PC-3 (cell line): ENCODE measurements around the genes BEX4, TCEAL4, H2BW2 and IRS4.

DNA sequence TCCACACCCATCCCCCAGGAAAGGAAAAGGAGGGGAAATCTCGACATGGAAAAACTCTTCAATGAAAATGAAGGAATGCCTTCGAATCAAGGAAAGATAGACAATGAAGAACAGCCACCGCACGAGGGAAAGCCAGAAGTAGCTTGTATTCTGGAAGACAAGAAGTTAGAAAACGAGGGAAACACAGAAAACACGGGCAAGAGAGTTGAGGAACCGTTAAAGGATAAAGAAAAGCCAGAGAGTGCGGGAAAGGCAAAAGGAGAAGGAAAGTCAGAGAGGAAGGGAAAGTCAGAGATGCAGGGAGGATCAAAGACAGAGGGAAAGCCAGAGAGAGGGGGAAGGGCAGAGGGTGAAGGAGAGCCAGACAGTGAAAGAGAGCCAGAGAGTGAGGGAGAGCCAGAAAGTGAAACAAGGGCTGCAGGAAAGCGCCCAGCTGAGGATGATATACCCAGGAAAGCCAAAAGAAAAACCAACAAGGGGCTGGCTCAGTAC lies 1.4 kb downstream of the TCEAL2 start:
- RAMPAGE, long total RNA: no peak

DNA sequence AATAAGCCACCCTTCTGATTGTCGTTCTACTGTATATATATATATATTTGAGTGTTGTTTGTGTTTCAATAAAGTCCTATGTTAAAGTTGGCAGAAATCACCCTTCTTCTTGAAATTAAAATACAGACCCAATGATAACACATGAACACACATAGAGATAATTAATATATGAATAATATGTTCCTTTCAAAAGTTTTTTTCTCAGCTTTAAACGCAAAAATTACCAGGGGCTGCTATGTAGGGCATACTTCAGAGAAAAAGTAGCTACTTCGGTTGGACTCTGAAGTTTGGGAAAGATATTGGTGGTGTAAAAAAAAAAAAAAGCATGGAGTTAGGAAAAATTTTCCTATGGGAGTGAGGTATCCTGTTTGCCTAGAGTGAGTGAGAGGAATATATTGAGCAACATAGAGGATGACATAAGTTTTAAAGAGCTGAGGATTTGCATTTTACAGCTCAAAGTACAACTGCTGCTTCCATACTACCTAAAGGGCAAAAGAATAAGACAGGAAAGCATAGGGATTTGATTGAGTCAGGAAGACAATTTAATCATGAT lies 7.2 kb downstream of the GPRASP1 start:
- RAMPAGE, long total RNA: no peak

GRCh38 chrX:103214707-103215405 lies at the start of gene BEX4:
BEX4 (plus strand) TSS chrX:103215108.
- RAMPAGE, long total RNA: no peak

DNA sequence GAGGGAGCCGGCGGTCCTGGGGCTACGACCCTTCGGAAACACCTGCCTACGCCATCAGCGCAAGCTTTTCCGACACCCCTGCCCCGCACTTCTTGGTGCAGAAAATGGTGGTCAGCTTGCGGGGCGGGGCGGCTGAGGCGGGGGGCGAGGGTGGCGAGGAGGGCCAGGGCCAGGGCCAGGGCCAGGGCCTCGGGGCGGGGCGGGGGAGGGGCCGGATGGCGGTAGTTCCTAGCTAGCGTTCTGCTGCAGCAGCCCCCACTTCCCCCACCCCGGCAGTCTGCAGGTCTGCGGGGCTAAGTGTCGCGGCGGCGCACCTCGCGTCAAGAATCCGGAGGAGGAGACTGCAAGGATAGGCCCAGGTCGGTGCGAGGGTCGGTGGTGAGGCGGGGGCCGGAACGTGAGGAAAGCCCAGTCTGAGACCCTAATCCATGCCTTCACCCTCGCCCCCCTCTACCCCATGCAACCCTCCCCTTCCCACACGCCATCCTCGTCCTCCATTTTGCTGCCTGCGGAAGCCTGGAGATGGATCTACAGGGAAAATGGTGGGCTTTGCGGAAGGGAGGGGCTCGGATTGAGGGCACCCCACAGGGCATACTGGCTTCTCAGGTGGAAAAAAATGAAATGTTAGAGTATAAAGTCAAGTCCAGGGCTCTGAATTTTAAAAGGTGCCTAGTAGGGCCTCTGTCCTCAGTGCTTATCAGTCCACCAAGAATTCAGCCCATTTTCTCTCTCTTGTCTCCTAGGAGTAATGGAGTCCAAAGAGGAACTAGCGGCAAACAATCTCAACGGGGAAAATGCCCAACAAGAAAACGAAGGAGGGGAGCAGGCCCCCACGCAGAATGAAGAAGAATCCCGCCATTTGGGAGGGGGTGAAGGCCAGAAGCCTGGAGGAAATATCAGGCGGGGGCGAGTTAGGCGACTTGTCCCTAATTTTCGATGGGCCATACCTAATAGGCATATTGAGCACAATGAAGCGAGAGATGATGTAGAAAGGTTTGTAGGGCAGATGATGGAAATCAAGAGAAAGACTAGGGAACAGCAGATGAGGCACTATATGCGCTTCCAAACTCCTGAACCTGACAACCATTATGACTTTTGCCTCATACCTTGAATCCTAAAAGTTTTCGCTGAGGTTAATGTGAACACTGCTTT lies 874 bp downstream of the BEX4 start:
- RAMPAGE, long total RNA: no peak

DNA sequence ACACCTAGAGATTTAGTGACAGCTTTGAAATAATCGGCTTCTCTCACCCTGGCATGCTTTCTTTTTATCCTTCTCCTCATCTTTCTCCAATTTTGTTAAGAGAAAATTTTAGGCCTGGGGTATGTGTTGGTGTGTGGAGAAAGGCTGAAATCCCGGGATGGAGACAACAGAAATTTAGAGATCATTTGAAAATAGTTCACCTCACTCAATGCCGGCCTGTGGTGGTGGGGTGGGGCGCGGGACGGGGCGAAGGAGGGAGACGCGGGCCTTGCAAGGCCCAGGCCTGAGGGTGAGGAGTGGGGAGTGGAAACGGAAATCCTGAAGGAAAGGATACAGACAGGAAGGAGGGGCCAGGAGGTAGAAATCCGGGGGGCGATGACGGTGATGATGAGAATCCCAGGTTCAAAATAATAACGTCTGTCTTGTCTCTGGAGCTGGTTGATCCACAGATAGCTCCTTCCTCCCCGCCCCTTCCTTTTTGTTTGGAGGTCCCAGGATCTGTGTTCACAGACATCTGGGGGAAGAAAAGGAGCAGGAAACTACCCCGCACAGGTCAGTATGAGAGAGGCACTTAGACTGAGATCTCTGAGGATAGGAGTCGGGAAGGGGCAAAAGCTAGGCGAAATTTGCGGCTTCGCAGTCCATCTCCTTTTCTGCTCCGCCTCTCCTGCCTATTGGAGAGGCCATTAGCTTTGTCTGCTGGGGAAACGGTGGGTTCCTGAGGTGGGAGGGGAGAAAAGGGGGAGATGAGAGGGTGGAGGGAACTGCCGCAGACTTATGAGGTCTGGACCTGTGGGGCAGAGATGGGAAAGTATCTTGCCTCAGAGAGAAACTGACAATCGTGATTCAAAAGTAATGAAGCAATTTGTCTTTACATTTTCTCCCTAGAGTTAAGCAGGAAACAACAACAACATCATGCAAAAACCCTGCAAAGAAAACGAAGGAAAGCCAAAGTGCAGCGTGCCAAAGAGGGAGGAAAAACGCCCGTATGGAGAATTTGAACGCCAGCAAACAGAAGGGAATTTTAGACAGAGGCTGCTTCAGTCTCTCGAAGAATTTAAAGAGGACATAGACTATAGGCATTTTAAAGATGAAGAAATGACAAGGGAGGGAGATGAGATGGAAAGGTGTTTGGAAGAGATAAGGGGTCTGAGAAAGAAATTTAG lies 833 bp downstream of the TCEAL7 start:
- RAMPAGE, long total RNA: no peak

GRCh38 chrX:103585354-103585831 lies at the start of gene TCEAL4:
TCEAL4 (plus strand) TSS chrX:103585515.
- RAMPAGE, long total RNA: start-site peak on the plus strand at chrX:103585490-103585564, 3,048 and 1,786 reads in 2 replicates

DNA sequence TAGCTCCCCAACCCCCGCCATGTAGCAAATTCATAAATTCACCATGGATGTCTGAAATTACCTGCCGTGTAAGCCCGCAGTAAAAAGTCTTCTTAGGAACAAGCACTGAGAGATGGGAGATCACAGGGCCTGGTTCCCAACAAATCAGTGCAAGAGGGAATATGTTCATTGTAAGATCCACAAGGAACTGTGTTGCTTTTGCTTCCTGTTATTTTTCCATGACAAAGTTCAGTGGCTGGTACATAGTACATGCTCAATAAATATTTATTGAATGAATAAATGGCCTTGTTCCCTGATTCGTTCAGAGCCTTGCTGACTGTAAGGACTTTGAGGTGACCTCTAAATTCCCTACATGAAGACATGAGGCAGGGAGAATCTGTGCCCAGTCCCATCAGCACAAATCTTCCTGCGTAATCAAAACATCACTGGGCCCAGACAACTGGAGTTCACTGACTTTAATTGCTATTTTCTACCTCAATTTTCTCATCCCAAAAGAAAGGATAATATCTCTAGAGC lies 7.4 kb downstream of the TMEM31 start:
- RAMPAGE, long total RNA: no peak

- RAMPAGE, long total RNA: no peak
These were observed at the start of gene H2BW2 for GRCh38 chrX:104039806-104040047. H2BW2 (plus strand) TSS chrX:104039956.

- RAMPAGE, long total RNA: no peak
These were observed 21.1 kb downstream of the SLC25A53 start for GRCh38 chrX:104135565-104136207.

DNA sequence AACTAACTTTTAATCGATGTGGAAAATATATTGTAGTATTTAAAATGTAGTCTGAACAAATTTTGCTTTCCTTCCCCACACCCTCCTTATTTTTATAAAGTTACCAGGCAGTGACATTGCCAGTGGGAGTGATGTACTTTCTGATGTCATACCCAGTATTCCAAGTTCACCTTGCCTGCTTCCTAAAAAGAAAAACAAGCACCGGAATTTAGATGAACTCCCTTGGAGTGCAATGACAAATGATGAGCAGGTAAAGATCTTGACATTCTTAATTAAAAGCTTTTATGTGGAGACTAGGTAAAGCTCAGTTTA lies 19.7 kb downstream of the FAM199X start:
- RAMPAGE, long total RNA: no peak

DNA sequence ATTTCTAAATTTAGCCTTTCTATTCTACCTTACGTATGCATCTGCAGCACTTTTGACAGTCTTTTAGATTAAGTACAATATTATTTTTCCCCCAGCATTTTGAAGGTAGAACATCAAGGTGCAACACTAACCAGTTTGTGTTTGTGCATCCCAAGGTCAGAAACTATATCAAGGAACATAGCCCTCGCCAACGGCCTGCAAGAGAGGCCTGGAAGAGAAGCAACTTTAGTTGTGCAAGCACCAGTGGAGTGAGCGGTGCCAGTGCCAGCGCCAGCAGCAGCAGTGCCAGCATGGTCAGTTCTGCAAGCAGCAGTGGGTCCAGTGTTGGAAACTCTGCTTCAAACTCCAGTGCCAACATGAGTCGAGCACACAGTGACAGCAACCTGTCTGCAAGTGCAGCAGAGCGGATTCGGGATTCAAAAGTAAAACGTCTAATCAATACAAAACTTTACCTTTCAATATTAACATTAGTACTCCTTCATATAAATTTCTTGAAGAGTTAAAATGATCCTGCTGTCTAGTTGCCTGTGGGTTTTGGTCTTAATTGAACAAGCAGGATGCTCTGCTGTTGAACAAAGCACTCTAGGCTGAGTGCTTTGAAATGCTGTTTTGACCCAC lies 21.7 kb downstream of the FAM199X start:
- RAMPAGE, long total RNA: no peak

- RAMPAGE, long total RNA: no peak
These were observed 118.2 kb downstream of the IL1RAPL2 start for GRCh38 chrX:104684156-104684595.

GRCh38 chrX:106912823-106913125 lies 7.4 kb upstream of the CLDN2 start:
- RAMPAGE, long total RNA: no peak

DNA sequence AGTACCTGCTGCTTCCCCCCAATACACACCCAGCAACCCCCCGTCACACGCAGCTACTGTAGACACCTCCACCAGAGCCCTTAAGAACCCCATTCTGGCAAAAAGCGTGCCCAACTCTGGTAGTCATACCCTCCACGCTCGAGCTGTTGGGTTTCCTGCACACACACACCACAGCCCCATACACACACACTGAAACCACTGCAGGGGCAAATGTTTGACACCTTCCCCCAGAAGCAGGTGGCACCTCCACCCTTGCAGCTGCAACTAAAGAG lies 1.3 kb downstream of the FRMPD3 start:
- RAMPAGE, long total RNA: no peak

- RAMPAGE, long total RNA: no peak
These were observed 26.7 kb downstream of the PRPS1 start for GRCh38 chrX:107654671-107655690.

- RAMPAGE, long total RNA: no peak
These were observed 44.4 kb downstream of the PRPS1 start for GRCh38 chrX:107672779-107673040.

DNA sequence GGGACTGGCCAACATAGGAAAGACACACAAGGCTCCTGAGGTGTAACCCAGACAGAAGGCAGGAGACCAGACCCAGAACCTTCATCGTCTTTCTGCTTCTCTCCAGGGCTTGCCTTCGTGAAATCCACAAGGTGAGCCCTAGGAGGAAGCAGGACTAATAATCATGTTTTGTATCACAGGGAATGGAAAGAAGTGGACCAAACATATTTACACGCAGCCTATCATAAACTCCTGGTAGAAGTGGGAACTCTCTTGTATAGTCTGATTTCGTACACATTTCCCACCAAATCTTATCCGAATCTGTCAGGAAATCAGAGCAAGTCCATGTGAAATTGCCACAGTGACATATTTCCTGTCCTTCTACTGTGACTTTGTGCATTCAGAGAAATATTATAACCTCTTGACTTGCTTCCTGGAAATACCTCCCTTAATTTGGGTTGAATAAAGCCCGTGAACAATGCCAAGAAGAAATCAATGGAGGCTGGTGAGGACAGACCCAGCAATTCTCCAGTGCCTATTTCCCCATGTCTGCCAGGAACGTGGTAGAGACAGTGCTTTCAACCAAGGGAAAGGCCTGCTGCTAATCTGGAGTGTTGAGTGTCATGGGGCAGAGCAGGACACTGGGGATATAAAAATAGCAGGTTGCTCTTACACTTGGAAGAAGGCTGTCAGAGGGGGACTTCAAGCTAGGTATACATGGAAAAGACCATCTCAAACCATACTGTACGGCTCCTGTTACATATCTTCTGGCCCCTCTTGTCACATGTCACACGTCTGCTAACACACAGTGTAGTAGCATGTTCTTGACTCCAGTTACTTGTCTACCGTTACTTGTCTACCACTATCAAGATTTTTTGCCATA lies 20.0 kb downstream of the TSC22D3 start:
- RAMPAGE, long total RNA: no peak

- RAMPAGE, long total RNA: no peak
These were observed at the start of gene IRS4 for GRCh38 chrX:108736268-108737013. IRS4 (minus strand) TSS chrX:108736563.

GRCh38 chrX:109688184-109689134 lies 44.6 kb downstream of the ACSL4 start:
- RAMPAGE, long total RNA: no peak

- RAMPAGE, long total RNA: no peak
These were observed 115.3 kb upstream of the ACSL4 start for GRCh38 chrX:109848188-109849002.